Right lobe of liver (tissue), 4 donors: ENCODE measurements around a stretch of chr4.

- PRO-cap, 4 experiments = peak in 1 of 4 experiments; most common minus-strand start chr4:185626995 (in 1)
- RAMPAGE, long total RNA, 2 experiments = no peak in any of the 2 experiments
These were observed 91.5 kb upstream of the PDLIM3 start for GRCh38 chr4:185626727-185627318.

GRCh38 chr4:185683158-185683761 is 128.7 kb downstream of the SORBS2 start:
- PRO-cap, 4 experiments = peak in 3 of 4 experiments; most common plus-strand start chr4:185683444 (in 2); most common minus-strand start chr4:185683336 (in 2)
- RAMPAGE, long total RNA, 2 experiments = no peak in any of the 2 experiments

- PRO-cap, 4 experiments = no peak in any of the 4 experiments
- RAMPAGE, long total RNA, 2 experiments = no peak in any of the 2 experiments
These were observed 95.8 kb downstream of the SORBS2 start for GRCh38 chr4:185715926-185716951.

- PRO-cap, 4 experiments = peak in 1 of 4 experiments; most common minus-strand start chr4:185745512 (in 1)
- RAMPAGE, long total RNA, 2 experiments = no peak in any of the 2 experiments
These were observed 66.8 kb downstream of the SORBS2 start for GRCh38 chr4:185745194-185745599.

DNA sequence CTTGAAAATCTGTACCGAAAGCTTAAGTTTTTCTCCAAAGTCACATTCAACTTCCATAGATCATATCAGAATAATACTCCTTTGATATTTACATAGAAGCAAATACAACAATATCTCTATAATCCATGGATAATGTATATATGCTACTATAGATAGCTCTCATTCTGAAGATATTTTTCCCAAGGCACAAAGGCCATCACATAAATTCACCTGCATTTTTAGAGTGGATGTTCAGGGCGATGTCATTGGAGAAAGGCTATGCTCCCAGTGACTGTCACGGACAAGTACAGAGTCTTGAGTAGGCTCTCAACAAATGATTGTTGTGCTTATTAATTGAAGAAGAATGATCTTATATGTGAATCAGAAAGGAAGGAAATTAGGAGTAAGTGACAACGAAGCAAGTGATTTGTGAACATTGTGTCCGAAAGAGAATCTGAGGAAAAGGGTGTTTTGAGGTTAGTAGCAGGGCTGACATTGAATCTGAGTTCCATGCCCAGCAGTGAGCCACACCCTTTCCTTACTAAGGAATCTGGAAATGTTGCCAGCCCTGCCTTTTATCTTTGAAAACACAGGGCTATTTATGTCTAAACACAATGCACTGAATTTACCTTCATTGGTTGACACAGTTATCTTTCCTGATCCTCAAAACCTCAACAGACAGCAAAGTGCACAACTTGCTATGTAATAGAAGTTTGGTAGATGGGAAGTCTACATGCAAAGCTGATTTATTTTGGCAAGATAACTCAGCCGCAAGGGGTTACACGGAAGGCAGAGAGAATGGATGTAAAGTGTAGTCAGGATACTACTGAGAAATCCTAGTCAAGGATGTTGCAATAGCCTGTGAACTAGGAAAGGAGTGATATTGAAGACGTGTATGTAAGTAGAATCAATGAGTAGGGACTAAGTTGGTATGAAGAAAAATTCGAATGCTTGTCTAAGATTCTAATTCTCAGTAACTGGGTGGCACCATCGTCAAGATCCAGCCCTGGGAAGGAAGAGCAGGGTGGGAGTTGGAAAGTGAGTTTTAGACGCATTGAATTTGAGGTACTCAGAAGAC is 50.4 kb downstream of the SORBS2 start:
- PRO-cap, 4 experiments = no peak in any of the 4 experiments
- RAMPAGE, long total RNA, 2 experiments = no peak in any of the 2 experiments

- PRO-cap, 4 experiments = peak in 4 of 4 experiments; most common plus-strand start chr4:185774239 (in 1); most common minus-strand start chr4:185774177 (in 4)
- RAMPAGE, long total RNA, 2 experiments = no peak in any of the 2 experiments
These were observed 38.0 kb downstream of the SORBS2 start for GRCh38 chr4:185773952-185774339.

- PRO-cap, 4 experiments = peak in 2 of 4 experiments; most common plus-strand start chr4:185880794 (in 1)
- RAMPAGE, long total RNA, 2 experiments = no peak in any of the 2 experiments
These were observed 68.6 kb upstream of the SORBS2 start for GRCh38 chr4:185880509-185881015.

DNA sequence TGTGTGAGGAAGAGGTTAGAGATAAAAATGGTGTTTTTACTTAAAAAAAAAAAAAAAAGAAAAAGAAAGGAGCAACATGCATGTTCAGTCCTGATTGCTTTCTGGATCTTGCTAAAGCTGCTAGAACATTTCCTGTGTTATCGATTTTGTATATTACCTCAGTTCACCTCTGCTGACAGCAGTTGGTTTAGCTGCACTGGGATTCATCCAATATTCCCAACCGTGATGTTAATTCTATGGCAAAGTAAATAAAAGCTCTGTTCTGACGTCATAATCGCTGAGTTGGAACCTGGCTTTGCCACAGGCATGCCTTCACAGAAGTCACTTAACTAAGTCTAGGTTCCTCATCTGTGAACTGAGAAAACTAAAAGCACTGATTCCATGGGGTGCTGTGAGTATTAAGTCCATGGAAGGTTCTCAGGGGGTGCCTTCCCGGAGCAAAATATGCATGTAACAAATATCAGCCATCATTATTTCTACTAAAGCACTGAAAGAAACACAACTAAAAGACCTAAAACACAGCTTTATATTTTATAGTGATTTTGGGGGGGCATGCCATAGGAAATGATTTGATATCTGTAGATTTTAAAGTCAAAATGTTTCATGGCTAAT is 90.8 kb upstream of the SORBS2 start:
- PRO-cap, 4 experiments = peak in 2 of 4 experiments; most common plus-strand start position 324 of the sequence (in 1); most common minus-strand start position 103 of the sequence (in 2)
- RAMPAGE, long total RNA, 2 experiments = no peak in any of the 2 experiments

GRCh38 chr4:186166876-186167594 is 24.3 kb upstream of the CYP4V2 start:
- PRO-cap, 4 experiments = peak in 4 of 4 experiments; most common plus-strand start chr4:186167323 (in 2); most common minus-strand start chr4:186167209 (in 3)
- RAMPAGE, long total RNA, 2 experiments = no peak in any of the 2 experiments

- PRO-cap, 4 experiments = no peak in any of the 4 experiments
- RAMPAGE, long total RNA, 2 experiments = no peak in any of the 2 experiments
These were observed 16.2 kb upstream of the F11 start for GRCh38 chr4:186249863-186250169.

DNA sequence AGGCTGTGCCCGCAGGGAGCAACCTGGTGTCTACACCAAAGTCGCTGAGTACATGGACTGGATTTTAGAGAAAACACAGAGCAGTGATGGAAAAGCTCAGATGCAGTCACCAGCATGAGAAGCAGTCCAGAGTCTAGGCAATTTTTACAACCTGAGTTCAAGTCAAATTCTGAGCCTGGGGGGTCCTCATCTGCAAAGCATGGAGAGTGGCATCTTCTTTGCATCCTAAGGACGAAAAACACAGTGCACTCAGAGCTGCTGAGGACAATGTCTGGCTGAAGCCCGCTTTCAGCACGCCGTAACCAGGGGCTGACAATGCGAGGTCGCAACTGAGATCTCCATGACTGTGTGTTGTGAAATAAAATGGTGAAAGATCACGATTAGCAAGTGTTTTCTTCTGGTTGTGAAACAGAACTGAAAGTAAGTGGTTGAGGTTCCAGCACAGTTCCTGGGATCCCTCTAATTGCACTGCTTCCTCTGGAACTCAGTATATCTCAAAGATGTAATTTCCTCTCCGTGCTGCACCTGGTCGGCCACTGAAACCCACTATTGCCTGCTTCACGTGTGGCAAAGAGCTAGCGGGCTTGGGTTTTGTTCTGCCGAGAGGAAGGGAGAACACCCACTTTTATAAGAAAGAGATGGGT is 7.8 kb upstream of the F11 start:
- PRO-cap, 4 experiments = peak in 4 of 4 experiments; most common plus-strand start position 78 of the sequence (in 3); most common minus-strand start position 346 of the sequence (in 3)
- RAMPAGE, long total RNA, 2 experiments = no peak in any of the 2 experiments

GRCh38 chr4:186260593-186261554 is 5.1 kb upstream of the F11 start:
- PRO-cap, 4 experiments = peak in 4 of 4 experiments; most common plus-strand start chr4:186261198 (in 4); most common minus-strand start chr4:186260982 (in 3)
- RAMPAGE, long total RNA, 2 experiments = no peak in any of the 2 experiments

DNA sequence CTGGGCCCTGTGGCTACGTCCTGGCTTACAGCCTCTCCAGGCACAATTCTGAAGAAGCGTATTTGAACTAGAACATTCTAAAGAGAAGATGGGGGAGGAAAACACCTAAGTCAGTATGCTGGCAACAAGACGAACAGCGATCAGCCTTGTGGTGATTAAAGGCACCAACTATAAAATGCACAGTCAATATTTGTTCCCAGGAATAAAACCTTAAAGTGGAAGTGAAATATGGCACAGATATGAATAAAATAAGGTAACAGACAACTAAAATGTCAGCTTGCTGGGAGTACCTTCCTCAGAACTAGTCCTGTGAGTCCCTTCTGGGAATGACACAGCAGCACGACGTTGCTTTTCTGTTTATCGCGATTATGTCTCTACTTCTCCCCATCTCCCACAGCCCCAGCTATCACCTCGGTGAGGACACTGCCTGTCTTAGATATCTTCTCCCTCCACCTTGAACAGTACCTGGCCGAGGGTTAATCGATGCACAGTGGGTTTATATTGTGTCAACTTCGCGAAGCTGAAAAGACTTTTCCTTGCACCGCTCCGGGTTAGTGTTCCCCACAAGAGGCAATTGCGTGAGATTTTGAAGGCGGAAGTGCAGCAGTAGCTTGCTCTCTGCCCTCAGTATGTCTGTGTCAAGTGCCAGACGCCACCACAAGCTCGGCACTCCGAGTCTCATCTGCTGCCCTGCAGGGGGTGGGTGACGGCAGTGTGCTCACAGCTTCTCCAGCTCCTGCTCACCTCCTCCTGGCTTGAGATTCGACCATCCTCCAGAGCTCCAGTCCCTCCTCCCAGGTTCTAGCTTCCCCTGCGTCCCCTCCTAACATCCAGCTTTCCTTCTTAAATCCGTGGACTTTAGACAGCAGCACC is 17.4 kb downstream of the MTNR1A start:
- PRO-cap, 4 experiments = no peak in any of the 4 experiments
- RAMPAGE, long total RNA, 2 experiments = no peak in any of the 2 experiments

DNA sequence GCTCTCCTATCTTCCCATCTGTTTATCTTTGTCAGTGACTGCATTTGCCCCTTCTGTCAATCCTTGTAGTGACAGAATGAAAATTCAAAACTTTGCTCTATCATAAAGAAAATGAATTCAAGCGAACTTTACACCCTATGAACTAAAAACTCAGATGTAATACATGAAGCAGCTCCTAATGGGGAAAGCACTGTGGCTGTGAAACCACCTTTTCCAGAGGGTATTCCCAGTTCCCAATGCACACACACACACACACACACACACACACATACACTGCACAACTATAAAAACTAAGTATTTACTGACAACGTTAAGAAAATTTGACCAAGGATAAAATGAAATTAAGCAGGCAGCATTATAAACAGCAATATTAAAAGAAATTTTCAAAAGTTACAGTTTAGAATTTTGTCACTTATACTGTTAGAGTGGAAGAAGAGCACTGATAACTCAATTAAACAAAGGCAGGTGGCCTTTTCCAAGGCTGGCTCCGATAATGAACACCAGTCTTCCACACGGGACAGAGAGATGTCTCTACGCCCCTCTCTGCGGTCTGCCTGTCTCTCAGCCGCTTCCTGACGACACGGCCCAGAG is 83.1 kb upstream of the MTNR1A start:
- PRO-cap, 4 experiments = no peak in any of the 4 experiments
- RAMPAGE, long total RNA, 2 experiments = no peak in any of the 2 experiments

- PRO-cap, 4 experiments = peak in 1 of 4 experiments; most common plus-strand start chr4:186725562 (in 1)
- RAMPAGE, long total RNA, 2 experiments = no peak in any of the 2 experiments
These were observed 1.8 kb upstream of the FAT1 start for GRCh38 chr4:186725443-186725788.

DNA sequence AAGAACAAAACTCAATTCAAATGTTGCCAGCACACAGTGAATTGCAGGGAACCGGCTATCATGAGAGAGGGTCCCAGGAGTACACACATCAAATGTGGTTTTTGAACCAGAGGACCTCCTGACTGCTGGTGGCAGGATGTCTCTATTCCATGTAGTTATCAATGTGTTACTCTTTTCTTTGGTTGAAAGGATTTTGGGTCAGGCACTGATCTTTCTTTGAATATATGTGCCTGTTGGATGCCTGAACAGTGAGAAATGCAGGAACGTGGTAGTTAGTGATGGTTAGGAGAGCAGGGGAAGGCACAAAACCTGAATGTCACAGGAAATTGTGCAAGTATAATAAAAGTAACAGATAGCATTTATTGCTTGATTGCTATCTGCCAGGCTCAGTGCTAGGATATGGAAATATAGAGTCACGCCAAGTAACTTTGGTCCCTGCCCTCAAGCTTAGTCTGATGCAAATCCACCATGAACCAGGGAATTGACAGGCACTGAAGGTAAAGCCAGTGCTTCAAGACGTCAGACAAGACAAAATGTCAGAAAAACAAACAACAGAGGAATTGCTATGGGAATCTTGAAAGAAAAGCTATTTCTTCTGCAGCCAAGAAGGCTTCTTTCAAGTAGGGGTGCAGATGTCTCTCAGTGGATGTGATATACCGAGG is 219.8 kb upstream of the FAT1 start:
- PRO-cap, 4 experiments = no peak in any of the 4 experiments
- RAMPAGE, long total RNA, 2 experiments = no peak in any of the 2 experiments

DNA sequence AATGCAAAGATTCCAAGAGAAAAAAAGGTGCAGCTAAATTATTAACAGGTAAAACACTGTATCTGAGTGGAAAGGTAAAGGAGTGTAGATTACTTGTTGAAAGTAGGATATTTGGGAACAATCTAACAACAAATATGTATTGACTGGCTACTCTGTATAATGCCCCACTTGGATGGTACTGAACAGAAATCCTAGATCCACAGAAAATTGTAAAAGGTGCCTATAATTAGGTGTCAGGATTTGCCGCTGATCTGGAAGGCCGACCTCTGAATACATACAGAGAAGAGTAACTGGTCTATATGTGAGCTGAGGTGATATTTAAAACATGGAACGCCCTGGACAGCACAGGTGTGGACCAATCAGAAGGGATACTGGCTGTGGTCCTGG is 319.7 kb upstream of the FAT1 start:
- PRO-cap, 4 experiments = no peak in any of the 4 experiments
- RAMPAGE, long total RNA, 2 experiments = no peak in any of the 2 experiments

- PRO-cap, 4 experiments = no peak in any of the 4 experiments
- RAMPAGE, long total RNA, 2 experiments = no peak in any of the 2 experiments
These were observed 1.3 kb downstream of the TRIML2 start for GRCh38 chr4:188107914-188108731.

DNA sequence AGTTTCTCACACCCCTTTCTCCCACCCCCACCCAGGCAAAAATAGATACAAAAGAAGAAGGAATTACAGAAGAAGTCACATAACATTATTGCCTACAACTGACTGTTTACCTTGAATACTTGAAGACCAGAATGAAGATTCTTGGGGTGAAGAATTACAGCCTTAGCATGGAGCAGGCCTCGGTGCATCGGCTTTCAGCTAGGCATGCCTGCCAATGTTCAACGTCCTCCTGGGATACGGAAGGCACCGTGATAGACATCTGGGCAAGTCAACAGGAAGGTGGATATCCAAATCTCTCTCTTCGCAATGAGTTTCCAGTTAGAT is 316.0 kb downstream of the TRIML1 start:
- PRO-cap, 4 experiments = no peak in any of the 4 experiments
- RAMPAGE, long total RNA, 2 experiments = no peak in any of the 2 experiments

GRCh38 chr4:189001791-189002479 is 862.7 kb downstream of the TRIML1 start:
- PRO-cap, 4 experiments = no peak in any of the 4 experiments
- RAMPAGE, long total RNA, 2 experiments = no peak in any of the 2 experiments